ENCODE measurements around a stretch of chr2.

GRCh38 chr2:48397727-48398223 is 42.8 kb upstream of the PPP1R21 start:
- PRO-cap: no peak

DNA sequence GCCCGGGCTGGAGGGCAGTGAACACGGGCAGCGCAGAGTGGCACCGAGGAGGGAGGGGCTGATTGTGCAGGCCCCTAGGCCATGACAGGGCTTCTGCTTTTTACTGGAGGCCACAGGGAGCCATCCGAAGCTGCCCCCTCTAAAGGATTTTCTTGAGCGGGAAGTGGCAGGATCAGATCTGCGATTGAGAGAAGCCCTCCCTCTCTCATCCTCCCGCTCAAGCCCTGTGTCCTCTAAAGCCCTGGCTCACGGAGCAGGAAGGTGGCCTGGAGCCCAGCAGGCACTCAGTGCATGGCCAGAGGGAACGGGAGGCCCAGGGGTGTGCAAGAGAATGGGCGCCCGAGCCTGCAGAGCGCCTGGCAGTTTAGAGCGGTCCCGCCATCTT is 20.5 kb upstream of the PPP1R21 start:
- PRO-cap: no peak

DNA sequence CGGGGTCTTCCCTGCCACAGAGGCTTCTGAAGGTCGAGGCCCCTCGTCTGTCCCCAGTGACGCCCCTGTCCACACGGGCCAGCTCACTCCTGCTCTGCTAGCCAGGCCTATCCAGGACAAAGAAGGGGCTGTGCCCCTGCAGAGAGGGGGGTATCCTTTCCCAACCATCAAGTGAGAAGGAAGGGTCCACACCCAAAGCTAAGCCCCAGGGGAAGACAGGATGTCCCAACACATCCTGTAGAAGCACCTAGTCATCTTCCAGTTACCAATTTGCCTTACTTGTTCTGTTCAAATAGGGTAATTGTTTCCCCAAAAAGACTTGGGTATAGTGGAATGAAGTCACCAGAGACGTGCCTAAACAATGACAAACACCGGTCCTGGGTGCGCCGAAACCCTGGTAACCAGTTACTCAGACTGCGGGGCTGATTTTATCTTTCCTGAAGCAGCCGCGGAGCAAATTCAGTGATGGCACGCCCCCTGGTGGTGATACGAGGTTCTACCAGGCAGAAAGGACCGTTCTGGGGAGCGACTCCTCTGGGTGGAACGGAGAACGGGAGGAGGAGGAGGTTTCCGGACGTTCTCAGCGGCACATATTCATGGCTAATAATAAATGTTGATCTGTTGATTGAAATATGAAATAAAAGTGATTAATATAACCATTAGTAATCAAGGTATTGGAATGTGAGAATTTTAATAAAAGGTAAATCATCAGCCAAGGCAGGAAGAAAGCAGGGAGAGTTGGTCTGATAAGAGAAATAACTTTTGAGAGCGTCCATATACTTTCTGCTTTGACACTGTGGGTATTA is 19.9 kb upstream of the PPP1R21 start:
- PRO-cap: no peak

- PRO-cap: no peak
Observed at GRCh38 chr2:48441452-48442162, 1.0 kb downstream of the PPP1R21 start.

DNA sequence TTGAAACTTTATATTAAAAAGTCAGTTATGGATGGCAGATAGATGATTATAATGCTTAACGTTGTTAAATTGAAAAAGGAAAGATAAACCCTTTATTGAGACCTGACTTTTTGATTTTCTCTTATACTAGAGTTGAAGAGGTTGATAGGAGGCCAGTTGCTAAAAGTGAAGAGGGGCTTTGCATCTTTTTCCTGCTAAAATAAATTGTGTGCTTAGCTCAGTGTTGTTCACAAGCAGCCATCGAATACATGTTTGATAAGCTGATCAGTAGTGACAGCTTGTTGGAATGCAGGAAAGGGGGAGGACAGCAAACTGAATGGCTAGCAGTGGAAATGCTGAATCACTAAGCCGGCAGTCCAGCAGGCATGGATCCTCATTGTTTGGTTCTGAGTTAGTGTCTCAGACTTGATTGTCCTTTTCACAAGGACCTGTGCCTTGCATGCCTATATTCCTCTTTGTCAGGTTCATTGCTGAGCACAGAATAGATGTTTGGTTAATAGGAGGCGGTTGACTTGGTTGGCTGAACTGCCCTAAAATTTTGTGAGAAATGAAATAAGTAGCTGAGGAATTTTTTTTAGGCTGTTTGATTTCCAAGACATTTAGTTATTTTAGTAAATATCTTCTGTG is 21.6 kb upstream of the STON1 start:
- PRO-cap: no peak

DNA sequence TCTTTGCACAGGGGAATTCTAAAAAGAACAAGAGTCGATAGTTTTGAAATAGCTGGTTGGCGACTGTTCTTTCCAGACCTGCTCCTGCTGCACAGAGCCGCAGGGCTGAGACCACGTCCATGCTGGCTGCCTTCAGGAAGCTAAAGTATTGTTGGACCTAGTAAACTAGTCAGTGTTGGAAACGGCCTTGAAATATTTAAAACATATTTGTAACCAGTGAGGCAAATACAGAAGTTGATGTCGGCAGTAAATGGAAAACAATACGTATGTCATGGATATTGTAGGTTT is 15.3 kb upstream of the STON1 start:
- PRO-cap: no peak

DNA sequence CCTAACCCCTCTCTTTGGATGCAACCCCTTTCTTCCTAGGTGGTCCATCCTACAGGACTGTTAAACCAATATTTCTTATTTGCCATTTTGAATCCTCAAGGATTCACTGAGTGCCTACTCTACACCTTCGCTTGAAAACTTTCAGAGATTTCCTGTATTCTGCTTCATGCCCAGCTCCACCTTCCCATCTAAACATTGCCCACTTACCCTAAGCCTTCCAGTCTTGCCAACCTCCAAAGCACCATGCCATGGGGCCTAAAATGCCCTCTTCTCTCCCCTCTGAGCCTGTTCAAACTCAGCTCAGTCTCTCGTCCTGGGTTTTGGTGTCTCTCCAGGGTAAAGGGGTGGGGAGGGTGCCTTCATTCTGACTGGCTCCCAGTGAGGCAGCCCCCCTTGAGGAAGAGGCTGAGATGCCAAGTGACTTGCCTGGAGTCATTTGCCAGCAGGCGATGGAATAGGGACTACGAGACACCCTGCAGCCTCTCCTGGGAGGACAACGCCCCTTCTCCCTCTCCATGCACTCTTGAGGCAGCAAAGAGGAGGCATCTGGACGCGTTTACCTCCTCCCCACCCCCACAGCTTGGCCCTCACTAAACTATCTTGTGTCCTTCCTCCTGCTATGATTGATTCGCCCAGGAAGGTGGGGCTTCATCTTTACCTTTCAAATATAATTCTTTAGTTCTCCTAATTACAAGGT is 858 bp upstream of the STON1 start:
- PRO-cap: bidirectional peak, plus-strand start at position 436 of the sequence, minus-strand start at position 295 of the sequence

DNA sequence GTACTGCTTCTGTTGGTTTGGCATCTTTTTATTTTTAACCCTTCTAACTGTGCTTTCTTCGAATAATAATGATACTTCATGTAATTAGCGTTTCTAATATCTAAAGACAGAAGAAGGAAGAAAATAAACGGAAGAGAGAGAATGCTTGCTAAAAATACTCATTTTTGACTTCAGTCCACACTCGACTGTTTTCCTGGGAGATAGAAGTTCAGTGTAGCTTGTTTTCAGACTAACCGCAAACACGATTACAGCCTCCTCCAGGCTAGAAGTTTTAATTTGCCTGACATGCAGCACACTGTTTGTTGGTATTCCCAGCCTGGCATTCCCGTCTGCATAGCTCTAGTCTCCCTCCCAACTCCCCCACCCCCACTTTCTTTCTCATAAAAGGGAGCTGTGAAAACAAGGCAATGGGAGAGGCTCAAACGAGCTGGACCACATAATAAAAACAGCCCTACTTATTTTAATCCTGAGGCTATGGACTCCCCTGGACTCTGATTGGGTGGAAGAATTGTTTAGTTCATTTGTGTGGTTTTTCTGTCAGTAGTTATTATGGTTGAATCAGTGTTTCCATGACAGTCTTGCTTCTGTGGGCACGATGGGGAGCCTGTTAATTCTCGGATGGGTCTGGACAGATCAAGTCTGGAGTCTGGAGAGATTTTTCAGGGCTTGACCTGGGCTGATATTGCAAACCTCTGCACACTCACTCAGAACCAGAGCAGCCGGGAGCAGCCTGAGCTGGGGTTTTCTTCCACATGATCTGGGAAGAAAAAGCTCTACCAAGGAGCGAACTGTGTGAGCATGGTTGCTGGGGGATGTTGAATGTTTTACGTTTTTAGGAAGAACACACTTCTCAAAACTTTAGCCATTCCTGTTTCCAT is 1.2 kb downstream of the STON1 start:
- PRO-cap: no peak

DNA sequence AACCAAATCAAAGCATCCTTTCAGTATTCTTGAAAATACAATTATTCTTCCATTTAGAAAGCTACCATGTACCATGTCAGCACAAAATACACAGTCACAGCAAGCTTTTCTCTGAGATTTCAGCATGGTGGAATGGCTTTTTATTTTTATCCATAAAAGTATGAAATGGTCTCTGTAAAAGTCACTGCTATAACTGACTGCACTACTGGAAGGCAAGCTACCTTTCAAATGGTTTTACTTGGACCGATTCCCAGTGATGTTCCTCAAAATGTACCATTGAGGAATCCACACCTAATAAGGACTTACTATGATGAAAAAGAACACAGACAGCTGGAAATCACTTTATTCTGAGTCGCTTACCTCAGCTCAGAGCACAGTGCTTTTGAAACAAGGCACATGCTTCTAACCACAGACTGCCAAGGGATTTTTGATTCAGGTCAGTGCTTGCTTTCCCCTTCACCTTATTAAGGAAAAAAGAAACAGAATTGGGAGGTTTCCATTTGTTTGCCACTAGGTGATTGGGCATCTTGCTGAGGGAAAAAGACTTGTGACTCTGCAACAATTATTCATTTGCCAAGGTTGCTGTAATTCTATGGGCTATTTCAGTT is 707.4 kb upstream of the FSHR start:
- PRO-cap: no peak

DNA sequence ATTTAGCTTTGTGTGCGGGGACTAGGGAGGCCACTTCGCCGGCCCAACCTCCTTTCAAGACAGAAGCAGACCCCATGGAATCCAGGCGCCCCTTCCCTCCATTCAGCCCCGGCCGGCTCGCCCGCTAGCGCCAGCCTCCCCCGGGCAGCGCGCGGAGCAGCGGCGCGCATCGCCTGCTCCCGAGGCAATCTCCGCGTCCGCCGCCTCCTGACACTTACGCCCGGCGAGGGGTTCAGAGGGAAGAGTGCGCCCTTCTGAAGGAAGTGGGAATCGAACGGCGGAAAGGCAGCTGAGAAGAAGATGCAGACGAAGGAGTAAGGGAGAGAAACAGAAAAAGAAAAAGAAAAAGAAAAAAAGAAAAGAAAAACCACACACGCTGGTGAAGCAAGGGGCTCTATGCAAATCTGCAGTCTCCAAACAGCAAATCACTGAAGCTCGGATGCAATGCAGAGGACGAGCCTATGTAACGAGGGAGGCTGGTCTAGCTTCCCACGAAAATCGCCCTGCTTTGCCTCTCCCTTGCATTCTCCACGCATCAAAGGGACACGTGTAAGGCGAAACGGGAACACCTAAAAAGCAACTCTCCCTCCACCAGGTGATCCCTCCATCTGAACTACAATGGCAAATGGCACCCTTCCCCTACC is 684.4 kb downstream of the NRXN1 start:
- PRO-cap: no peak

- PRO-cap: no peak
Observed at GRCh38 chr2:51171671-51171870, 139.6 kb upstream of the NRXN1 start.

GRCh38 chr2:52400737-52400950 is 1367.0 kb upstream of the CHAC2 start:
- PRO-cap: no peak

GRCh38 chr2:53490542-53490976 is 277.0 kb upstream of the CHAC2 start:
- PRO-cap: no peak

GRCh38 chr2:53714124-53714656 is 53.4 kb upstream of the CHAC2 start:
- PRO-cap: no peak

DNA sequence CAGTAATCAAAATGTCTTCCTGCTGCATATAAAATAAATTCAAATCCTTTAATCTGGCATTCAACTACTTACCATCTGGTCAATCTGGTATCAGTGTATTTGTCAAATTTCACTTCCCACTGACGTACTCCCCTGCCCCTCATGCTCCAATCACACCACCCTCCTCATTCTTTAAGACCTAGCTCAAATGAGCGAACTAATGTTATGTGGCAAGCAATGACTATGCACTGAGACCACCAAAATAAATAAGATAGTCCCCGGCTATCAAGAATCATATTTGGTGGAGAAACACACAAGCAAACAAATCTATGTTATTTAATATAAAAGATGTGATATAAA is 6.6 kb downstream of the ASB3 start:
- PRO-cap: no peak

- PRO-cap: no peak
Observed at GRCh38 chr2:53873975-53874594, 14.3 kb upstream of the GPR75 start.

- PRO-cap: no peak
Observed at GRCh38 chr2:53887117-53887690, 27.4 kb upstream of the GPR75 start.

GRCh38 chr2:53997738-53998410 is 27.0 kb downstream of the ACYP2 start:
- PRO-cap: no peak

DNA sequence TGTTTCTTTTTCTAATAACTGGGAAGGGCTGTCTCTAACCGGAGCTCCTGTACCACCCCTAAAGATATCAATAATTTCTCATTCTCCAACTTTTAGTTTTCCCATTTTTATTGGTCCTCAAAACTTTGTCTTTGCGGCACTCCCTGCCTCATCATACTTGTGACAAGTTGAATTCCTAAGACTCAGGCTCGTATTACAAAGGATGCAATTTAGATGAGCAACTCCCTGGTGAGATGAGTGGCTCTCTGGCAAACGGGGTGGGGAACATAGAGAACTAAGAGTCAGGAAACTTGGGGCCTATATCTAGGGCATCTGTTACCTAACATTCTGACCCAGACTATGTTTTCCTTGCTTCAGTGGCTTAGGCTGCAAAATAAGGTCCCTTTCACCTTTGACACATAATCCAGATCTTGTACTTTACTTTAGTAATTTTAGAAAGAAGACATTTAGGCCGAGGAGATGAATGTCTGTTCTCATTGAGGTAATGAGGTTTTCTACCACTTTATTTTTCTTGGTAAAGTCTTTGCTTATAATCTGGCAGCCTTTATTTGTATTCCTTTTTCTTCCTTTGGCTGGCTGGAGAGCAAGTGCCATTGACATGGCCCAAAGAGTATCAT is 15.4 kb downstream of the TSPYL6 start:
- PRO-cap: no peak

DNA sequence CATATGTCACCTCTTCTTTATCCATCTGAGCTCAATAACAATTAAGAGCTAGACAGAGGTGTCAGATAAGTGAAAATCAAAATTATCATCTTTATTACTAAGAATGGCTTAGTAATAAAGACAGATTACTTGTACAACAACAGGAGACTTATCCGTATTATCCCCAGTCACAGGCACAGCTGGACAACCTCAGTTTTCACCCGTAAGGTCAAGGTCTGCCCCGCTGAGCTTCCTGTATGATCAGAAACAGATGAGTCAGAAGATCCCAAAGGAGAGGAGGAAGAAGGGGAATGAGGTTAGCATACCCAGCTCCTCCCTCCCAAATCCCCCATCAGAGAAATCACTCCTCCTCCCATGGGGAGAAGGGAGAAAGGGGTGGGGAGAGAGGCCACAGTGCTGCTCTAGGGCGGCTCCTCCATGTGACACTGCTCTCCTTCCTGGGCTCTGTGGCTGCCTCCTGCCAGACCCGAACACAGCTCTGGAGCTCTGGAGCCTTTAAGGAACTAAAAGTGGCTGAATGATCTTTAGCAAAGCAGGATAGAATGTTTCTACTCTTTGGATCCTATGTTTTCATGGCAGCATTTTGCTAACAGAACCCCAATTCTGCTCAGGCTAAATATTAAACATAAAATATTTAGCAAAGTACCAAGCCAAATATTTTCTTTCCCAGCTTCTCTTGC is 53.7 kb upstream of the SPTBN1 start:
- PRO-cap: no peak

Data from ureter (tissue), 1 donor.